ENCODE results near the gene FOXC2.

DNA sequence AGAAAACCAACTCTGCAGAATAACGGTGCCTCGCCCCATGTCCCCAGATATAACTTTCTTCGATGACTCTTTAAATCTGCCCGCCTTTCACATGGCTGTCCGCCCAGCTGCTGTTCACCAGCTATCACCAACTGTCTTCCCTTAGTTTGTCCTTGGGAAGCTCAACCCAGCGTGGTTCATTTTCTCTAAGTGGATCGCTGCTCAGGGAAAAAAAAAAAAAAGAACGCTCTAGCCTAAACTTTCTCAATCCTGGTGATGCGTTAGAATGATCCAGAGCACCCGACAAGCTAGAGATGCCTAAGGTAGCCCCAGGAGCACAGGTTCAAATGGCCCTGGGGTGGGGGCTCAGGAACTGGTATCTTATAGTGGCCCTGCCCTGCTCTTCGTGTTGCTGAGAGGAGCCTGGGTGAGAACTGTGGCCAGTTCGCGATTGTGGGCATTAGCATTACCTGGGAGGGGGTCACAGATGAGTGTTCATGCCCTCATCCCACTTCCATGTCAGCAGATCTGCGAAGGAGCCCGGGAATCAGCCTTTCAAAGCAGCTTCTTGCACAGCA lies 43.1 kb upstream of the FOXF1 start:
- PRO-cap = no peak

DNA sequence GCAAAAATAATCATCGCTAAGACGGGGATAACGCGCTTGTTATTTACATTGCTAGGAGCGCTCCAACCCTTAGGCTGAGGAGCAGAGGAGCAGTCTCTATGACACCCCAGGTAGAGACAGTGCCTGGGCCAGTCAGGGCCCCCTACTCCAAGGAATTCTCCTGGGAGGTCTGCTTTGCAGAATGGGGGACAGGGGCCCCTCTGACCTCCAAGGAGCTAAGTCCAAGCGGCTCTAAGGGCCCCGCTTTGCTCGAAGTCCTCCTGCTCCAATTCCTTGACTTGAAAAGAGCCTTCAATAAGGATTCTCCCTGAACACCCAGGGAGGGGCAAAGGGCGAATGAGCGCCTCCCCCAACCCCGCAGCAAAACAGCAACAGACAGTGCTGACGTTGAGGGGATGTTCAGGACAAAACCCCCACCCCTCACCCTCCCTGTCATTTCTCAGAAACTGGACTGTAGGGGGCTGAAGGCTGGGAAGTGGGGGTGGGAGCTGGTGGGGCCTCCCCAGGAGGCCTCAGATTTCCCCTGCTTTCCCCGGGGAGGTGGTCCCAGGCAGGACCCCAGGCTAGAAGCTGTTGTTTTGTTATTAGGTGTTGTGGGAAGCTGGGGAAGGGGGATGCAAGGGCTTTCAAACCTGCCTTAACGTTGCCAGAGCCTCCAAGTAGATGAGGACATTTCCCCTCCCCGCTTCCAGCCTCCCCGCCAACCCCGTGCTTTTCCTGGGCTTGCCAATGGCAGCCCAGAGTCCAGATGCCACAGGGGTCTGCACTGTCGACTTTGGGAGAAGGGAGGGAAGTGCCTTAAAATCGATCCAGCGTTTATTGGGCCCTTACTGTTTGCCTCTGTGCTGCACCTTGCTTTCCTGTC lies 10.1 kb upstream of the FOXF1 start:
- PRO-cap = no peak

- PRO-cap = no peak
Measured at GRCh38 chr16:86555399-86555886, 408 bp upstream of the MTHFSD start.

GRCh38 chr16:86566526-86567480 lies at the start of gene FOXC2:
Gene FOXC2 (plus strand): TSS chr16:86566829.
- PRO-cap = bidirectional peak, plus-strand start at chr16:86567292, minus-strand start at chr16:86567057

DNA sequence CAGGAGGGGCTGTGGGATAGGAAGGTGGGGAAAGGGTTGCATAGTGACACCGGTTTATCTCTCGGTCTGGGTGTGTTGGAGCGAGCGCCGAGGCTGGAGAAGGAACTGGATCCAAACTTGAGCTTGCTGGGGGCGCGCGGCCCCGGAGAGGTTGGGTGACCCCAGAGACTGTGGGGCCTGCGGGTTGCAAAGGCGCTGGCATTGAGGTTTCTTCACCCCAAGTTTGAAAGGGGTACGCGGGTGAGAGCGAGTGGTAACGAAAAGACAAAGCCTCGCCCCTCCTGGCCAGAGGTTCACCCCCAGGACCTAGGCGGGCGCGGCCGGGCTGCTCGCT lies 2.0 kb upstream of the FOXL1 start:
- PRO-cap = no peak

- PRO-cap = no peak
Measured at GRCh38 chr16:86619196-86619766, 40.9 kb downstream of the FOXL1 start.

GRCh38 chr16:86663895-86664312 lies 85.6 kb downstream of the FOXL1 start:
- PRO-cap = unidirectional peak, plus-strand start at chr16:86664080

GRCh38 chr16:87053002-87053763 lies 264.0 kb downstream of the C16orf95 start:
- PRO-cap = no peak

- PRO-cap = no peak
Measured at GRCh38 chr16:87178061-87178643, 139.0 kb downstream of the C16orf95 start.

DNA sequence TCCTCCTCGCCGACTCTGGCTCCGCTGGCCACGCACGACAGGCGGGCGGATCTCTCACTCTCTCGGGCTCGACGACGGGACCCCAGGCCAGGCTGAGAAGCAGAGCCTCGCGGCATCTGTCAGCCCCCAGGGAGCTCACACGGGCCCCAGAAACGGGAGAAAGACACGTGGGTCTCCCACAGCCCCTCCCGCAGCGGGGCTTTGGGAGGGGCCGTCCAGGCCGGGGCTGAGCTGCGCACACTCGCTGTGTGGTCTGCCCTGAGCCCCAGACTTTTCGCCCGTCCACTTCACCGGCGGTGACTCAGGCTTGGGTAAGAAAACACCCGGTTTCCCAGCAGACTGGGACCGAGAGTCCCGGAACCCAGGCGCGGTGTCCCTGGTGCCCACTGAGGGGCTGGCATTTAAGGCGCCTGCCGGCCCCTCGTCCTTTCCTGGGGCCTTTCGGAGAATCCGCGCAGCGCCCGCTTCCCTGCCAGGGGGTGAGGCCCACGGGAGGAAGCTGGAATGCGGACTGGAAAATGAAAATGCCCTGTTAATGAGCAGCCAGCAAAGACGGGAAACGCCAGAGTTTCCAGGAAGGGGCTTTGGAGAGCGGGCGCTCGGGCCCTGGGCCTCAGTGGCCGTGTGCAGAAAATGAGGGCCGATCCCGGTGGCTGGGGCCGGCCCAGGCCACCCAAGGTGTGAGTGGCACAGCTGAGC lies 100.4 kb downstream of the C16orf95 start:
- PRO-cap = no peak

- PRO-cap = no peak
Measured at GRCh38 chr16:87358145-87359099, 25.2 kb downstream of the FBXO31 start.

- PRO-cap = no peak
Measured at GRCh38 chr16:87363770-87364782, 19.5 kb downstream of the FBXO31 start.

- PRO-cap = no peak
Measured at GRCh38 chr16:87405231-87405820, 13.2 kb downstream of the MAP1LC3B start.

DNA sequence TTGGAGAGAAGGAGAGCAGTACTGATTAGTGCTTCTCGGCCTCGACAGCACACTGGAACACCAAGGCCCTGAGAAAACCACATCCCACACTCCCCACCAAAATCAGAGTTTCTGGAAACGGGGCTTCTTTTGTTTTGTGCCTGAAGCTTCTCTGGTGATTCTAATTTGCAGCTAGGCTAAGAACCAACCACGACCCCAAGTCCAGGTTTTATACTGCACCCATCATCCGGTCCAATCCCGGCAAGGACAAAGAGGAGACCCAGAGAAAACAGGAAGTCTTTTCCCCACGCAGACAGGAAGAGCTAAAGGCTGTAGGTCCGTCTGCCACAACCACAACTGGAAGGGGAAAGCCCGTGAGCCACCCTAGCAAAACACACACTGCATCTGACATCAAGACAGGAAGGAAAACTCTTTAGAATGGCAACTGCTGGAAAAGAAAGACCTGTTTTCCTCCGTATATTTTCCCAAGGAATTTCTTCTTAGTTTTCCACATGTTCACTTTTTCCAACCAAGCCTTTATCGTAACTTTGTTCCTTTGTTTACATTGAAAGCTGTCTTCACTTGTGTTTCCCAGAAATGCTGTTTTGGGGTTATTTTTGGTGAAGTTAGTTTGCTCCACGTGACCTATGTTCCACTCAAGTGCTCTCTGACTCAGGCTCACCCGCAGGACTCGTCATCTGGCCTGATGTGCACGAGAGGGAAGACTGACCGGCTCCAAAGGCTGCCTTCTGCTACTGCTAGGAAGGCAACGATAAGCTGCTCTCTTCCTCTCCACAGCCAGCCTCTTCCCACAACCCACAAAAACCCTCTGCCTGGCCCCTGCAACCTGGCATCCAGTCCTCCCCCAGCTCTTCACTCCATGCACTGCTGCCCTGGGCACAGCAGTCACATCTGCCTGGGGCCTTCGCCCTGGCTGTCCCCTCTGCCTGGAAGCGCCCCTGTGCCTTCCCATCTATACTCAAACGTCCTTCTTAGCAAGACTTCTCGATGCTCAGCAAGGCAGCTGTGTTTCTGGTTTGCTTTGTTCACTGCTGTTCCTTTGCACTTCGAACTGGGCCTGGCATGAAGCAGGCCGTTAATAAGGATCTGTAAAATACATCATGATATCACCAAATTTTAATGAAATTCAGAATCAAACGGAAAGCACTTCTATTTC lies 28.2 kb downstream of the ZCCHC14 start:
- PRO-cap = no peak

DNA sequence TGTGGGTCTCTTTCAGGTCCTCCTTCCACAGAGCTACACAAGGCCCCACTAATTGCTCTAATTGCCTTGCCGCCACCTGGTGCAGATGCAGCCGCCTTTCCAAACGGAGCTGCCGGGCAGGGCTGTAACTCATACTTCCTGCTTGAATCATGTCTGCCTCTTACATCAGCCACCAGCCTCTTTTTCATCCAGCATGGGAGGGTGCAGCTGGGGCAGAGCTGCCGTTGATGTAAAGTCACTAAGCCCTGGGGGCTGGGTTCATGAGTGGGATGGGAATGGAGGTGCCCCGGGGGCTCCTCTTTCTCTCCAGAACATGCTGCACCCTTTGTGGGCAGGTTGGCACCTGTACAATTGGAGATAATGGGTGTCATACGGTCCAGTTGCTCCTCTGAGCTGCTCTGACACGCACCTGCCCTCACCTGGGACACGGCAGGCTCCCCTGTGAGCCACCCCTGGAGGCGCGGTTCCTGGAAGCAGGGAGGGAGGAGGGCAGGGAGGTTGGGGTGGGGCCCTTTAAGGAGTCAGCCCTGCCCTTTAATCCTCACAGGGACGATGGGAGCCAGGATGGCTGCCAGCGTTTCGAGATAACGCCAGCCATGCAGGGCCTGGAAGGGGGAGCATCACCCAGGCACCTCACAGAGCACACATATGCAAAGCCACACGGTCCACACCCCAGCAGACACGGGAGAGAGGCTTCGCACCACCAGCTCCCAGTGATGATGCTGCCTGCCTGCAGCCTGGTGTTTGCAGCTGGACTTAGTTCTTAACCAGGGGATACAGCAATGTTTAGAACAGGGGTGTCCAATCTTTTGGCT lies 41.2 kb upstream of the KLHDC4 start:
- PRO-cap = bidirectional peak, plus-strand start at position 181 of the sequence, minus-strand start at position 105 of the sequence; bidirectional peak, plus-strand start at position 544 of the sequence, minus-strand start at position 443 of the sequence

- PRO-cap = no peak
Measured at GRCh38 chr16:87812253-87812720, 46.5 kb upstream of the KLHDC4 start.

GRCh38 chr16:87830835-87831654 lies 38.3 kb downstream of the SLC7A5 start:
- PRO-cap = no peak

GRCh38 chr16:87847326-87848024 lies 21.8 kb downstream of the SLC7A5 start:
- PRO-cap = no peak

DNA sequence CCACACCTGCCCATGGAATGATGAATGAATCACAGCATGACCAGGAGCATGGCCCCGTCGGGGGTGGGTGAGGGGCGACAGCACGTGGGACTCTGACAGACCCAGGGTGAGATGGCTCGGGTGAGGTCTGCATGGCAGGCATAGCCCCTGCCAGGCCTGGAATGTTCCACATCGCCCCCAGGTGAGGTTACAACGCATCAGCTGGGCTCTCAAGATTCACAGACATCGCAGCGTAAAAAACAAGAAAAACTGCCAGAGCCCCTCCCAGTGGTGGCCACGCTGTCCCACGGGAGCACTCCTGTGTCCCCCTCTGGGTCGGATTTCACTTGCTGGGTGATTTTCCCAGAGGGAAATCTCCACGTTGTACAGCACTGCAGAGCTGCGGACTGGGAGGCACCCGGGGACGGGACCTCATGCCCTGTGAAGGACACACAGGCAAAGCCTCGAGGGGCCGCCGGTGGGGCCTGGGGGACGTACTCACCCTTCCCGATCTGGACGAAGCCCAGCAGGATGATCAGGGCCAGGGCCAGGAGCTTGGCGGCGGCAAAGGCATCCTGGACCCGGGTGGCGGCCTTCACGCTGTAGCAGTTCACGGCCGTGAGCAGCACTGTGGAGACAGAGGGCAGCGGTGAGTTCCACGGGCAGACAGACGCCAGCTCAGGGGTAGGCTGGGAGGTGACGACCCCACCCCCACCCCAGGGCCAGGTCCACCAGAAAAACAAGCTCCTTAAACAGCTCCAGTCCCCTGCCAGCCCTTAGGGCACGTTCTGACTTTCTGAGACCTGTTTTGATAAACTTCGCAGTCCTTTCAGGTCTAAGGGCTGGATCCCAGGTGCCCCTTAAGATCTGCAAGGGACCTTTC lies 17.8 kb downstream of the SLC7A5 start:
- PRO-cap = no peak

- PRO-cap = no peak
Measured at GRCh38 chr16:87931534-87932317, 4.6 kb downstream of the CA5A start.